ENCODE data around the genes TM4SF20 and SCYGR2.

DNA sequence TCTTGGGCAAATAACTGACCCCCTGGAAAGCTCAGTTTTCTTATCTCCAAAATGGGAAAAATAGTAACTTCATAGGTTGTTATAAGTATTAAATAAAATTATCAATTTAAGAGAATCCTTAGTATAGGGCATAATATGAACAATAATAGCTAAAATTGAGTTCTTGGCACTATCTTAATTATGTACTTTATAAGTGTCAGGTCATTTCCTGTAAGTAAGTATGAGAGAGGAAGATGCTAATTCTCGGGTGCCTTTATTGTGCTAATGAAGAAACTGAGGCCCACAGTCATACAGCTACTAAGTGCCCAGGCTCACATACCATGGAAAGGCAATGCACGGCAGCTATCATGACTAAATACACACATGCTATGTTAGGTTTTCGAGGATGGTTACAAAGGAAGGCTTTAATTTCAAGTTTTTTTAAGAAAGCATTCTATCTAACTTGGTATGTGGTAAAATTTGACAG lies 2.2 kb downstream of the FAM124B start:
- PRO-cap = no peak

- PRO-cap = no peak
Observed at GRCh38 chr2:224412046-224412414, 10.1 kb upstream of the FAM124B start.

- PRO-cap = no peak
Observed at GRCh38 chr2:224412495-224412958, 10.6 kb upstream of the FAM124B start.

- PRO-cap = no peak
Observed at GRCh38 chr2:224564598-224565178, 20.5 kb downstream of the CUL3 start.

- PRO-cap = unidirectional peak, minus-strand start at chr2:224943705
Observed at GRCh38 chr2:224943626-224943825, 98.7 kb downstream of the DOCK10 start.

GRCh38 chr2:224971179-224971673 lies 71.0 kb downstream of the DOCK10 start:
- PRO-cap = bidirectional peak, plus-strand start at chr2:224971400, minus-strand start at chr2:224971268

DNA sequence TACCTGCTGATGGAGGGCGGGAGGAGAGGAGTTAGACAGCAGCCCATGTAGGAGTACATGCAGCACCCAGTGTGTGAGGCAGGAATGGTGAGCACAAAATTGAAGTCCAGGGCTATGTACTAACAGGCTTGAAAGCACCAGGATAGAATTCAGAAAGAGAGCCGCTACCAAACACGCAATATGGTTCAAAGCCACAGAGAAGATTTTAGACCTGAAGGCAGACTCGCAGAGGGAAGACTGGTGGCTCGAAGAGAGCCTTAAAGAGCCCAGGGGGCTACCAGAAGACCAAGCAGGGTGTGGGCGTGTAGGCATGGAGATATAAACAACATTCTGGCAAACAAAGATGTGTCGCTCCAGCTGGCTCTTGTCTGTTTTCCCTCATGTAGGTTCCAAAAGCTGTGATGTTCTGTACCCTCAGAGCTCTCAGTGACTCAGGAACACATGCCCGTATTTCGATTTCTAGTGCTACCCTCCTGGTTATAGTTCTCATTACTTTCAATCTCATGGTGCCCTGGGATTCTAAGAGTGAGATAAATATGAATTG lies 44.6 kb downstream of the DOCK10 start:
- PRO-cap = no peak

DNA sequence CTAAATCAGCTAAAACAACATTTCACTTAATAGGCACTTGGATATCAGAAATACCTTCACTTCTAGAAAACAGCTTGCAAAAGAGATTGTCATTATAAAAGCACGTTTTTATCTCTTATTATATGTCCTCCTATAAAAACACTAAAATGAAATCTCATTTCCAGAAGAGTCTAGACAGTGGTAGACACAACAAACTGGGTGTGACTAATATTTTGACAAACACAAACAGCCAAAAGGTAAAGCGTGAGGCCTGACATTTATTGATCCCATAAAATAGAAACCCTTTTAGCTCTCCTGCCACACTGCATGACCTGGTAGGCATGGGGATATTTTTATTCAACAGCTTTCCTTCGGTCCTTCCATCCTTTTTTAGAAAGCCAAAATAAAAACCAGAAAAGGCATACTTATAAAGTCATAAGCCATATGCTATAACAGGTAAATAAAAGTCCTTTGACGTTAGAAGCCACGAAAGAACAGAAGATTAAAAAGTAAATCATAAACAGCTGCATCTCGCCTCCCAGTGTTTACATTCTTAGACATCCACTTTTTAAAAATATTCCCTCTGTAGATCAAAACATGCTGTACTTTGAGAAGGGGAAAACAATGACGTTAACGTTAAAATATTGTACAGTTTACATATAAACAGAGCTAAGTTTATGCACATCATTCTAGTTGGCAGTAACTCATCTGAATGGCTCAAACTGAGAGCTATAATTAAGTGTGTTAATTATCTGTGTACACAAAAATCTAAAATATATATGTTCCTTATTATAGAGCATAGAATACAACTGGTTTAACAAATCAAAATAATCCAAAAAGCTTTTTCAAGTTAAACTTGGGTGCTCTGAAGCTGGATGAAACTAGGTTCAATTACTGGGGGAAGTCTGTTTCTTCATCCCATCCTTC lies 44.6 kb downstream of the IRS1 start:
- PRO-cap = no peak

- PRO-cap = no peak
Observed at GRCh38 chr2:226837681-226838312, 1.9 kb downstream of the RHBDD1 start.

DNA sequence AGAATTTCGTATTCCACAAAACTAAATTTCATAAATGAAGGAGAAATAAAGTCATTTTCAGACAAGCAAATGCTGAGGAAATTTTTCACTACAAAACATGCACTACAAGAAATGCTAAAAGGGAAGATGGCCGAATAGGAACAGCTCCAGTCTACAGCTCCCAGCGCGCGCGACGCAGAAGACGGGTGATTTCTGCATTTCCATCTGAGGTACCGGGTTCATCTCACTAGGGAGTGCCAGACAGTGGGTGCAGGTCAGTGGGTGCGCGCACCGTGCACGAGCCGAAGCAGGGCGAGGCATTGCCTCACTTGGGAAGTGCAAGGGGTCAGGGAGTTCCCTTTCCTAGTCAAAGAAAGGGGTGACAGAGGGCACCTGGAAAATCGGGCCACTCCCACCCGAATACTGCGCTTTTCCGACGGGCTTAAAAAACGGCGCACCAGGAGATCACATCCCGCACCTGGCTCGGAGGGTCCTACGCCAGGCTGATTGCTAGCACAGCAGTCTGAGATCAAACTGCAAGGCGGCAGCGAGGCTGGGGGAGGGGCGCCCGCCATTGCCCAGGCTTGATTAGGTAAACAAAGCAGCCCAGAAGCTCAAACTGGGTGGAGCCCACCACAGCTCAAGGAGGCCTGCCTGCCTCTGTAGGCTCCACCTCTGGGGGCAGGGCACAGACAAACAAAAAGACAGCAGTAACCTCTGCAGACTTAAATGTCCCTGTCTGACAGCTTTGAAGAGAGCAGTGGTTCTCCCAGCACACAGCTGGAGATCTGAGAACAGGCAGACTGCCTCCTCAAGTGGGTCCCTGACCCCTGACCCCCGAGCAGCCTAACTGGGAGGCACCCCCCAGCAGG lies 99.0 kb downstream of the COL4A4 start:
- PRO-cap = no peak

GRCh38 chr2:227379057-227379666 lies at the start of gene TM4SF20:
Gene TM4SF20, minus strand, starts transcription at chr2:227379306.
- PRO-cap = no peak

GRCh38 chr2:227475025-227475657 lies 3.2 kb downstream of the AGFG1 start:
- PRO-cap = no peak

GRCh38 chr2:227479702-227480676 lies 8.0 kb downstream of the AGFG1 start:
- PRO-cap = no peak

- PRO-cap = no peak
Observed at GRCh38 chr2:227598553-227598985, at the start of gene SCYGR2. Gene SCYGR2, plus strand, starts transcription at chr2:227598893.

GRCh38 chr2:227816499-227817083 lies 2.9 kb downstream of the CCL20 start:
- PRO-cap = no peak

GRCh38 chr2:228179968-228181162 lies 1.1 kb downstream of the SPHKAP start:
- PRO-cap = no peak

- PRO-cap = unidirectional peak, minus-strand start at chr2:229117692
Observed at GRCh38 chr2:229117267-229118256, 153.5 kb downstream of the PID1 start.

- PRO-cap = no peak
Observed at GRCh38 chr2:229125642-229126146, 145.4 kb downstream of the PID1 start.

DNA sequence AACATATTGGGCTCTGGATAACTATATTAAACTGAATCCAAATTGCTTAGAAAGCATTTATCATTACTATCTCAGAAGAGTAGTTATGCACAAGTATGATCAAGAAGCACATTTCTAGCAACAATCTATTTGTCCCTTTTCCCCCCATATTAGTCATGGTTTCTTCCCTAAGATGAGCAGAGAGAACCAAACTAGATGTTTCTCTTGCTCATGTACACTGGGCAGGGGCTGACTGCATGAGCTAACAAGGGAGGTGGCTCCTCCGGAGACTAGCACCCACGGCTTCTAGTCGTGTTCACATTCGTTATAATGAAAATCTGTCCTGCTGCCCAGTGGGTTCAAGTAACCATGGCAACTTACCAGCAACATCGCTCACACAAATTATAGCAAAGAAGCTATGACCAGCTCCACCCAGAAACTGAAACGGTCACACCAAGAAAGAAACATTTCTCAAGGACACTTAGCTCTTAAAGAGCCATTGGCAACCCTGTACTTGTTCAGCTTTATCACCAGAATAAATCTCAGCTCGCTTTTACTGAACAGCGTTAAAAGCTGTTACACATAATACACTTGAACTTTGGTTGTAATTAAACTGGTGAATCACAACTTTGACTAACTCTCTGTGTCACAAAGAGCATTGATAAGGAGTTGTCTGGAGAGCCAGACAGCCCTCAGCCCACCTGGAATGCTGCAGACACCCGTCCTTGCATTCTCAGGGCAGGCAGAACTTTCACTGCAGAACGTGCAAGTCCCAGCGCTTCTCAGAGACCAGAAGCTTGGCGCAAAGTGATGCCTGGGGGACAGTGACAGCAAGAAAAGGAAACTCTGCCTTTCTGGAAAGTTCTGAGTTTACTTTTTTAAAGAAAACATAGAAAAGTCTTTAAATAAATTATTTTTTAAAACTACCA lies 141.3 kb downstream of the PID1 start:
- PRO-cap = no peak

DNA sequence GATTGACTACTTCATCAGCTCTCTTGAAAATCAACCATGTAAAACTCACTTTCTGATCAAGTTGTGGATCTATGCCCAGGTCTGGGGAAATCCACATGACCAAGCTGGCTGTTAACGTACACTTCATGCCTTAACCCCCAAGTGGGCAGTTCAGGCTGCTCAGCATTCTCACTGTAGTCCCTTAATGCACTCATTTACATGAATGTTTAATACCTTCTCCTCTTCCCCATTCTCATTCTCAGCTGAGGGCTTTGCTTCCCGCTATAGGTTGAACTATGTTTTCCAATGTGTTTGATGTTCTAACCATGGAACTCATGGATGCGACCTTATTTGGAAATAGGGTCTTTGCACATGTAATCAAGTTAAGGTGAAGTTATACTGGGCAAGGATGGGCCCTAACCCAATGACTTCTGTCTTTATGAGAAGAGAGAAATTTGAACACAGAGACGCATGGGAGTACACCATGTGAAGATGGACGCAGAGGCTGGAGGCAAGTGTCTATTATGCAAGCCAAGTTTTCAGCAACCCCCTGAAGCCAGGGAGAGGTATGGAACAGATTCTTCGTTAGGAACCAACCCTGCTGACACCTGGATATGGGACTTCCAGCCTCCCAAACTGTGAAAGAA lies 88.3 kb downstream of the PID1 start:
- PRO-cap = no peak